ENCODE data around the genes ZNF234, ZNF226, ZNF112, BCL3 and ZNF296.

DNA sequence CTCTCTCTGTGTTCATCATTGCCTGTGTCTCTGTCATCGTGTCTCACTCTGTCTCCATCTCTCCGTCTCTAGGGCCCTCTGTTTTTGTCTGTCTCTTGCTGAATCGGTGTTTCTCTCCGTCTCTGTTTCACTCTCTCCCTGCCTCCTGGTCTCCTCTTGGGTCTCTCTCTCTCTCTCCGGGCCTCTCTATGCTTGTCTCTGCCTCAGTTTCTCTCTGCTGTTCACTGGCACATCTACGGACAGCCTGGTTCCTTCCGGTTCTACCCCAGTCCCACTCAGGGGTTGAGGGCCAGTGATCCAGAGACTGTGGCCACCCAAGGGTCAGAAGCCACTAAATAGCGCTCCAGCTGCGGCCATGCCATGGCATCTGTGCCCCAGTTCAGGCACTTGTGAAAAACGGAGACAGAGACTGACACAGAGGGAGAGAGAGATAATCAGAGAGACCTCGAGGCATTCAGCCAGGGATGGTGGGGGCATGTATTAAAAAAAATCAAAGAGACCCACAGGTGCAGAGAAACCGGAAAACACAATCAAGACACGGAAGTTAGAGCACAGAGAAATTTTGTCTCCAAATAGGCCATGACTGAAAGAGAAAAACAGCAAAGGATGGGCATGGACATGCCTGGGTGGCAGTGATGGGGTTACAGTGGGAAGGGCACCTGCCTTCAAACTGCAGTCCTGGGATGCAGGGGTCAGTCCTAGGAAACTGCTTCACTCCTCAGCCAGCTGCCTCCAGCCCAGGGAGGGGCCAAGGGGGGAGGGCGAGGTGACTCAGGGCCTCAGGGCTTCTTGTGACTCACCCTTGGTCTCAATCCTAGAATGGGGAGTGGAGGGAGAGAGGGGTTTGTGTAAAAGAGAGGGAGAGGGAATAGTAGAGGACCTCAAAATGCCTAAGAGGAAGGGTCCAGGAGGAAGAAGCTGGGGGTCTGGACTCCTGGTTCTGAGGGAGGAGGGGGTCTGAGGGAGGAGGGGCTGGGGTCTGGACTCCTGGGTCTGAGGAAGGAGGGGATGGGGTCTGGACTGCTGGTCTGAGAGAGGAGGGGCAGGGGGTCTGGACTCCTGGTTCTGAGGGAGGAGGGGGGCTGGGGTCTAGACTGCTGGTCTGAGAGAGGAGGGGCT, 3.4 kb upstream of the KCNN4 start:
- RRBS, result 89% methylated on average over 3 of the region's 14 CpGs

DNA sequence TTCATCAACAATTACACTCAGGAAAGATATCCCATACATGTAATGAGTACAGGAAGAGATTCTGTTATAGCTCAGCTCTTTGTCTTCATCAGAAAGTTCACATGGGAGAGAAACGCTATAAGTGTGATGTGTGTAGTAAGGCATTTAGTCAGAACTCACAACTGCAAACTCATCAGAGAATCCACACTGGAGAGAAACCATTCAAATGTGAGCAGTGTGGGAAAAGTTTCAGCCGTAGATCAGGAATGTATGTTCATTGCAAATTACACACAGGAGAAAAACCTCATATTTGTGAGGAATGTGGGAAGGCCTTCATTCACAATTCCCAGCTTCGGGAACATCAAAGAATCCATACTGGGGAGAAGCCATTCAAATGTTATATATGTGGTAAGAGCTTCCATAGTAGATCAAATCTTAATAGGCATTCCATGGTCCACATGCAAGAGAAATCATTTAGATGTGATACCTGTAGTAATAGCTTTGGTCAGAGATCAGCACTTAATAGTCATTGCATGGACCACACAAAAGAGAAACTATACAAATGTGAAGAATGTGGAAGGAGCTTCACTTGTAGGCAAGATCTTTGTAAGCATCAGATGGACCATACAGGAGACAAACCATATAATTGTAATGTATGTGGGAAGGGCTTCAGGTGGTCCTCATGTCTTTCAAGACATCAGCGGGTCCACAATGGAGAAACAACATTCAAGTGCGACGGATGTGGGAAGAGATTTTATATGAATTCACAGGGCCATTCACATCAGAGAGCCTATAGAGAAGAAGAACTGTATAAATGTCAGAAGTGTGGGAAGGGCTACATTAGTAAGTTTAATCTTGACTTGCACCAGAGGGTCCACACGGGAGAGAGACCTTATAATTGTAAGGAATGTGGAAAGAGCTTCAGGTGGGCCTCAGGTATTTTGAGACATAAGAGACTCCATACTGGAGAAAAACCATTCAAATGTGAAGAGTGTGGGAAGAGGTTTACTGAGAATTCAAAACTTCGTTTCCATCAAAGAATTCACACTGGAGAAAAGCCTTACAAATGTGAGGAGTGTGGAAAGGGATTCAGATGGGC, 7.9 kb upstream of the ZNF224 start:
- RRBS, result no CpG with 5 or more reads among the region's 8 CpGs

GRCh38 chr19:44140741-44141988, at the start of gene ZNF234:
TSS of gene ZNF234 (plus strand) at chr19:44141554.
- RRBS, result no CpG with 5 or more reads among the region's 54 CpGs

GRCh38 chr19:44157224-44157999, 7.5 kb upstream of the ZNF226 start:
- RRBS, result no CpG with 5 or more reads among the region's 9 CpGs

- RRBS, result 0% methylated on average over 6 of the region's 35 CpGs
Measured at GRCh38 chr19:44164377-44165492, at the start of gene ZNF226. TSS of gene ZNF226 (plus strand) at chr19:44165100.

DNA sequence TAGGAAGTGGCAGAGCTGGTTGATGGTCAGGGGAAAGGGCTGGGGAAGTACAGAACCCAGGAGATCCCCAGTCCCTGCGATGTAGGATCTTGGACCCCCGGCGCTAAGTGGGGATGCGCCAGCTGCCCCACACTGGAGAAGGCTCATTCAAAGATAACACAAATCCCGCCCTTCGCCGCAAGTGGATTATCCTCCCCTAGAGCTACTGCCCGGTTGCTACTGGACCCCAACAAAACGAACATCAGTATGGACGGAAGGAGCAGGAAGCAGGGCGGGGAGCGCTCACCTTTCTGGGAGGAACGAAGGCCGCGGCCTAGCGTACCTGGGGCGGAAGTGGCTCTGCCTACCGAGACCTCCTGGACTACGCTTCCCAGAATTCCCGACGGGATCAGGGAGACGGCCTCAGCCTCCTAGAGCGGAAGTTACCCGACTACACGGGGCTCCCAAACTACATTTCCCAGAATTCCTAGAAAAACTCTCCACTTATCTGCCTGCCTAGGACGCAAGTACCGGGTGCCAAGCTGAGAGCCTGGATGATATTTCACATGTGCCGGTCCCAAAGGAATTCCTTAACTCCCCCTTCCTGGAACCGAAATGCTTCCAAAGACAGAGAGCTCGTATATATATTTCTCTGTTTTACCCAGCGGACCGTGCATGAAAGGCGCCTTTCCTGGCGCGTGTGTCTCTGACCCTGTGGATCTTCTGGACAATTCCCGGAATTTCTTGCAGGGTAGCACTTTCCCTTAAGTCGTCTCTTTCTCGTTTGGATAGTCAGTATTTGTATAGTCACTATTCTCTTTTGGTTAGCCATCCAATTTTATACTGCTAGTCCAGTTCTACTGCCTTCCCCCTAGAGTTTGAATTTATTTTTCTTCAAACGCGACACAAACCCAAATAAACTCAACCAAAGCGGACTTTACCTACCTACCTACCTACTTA, at the start of gene ZNF112:
Gene ZNF112, minus strand, starts transcription at position 341 of the 939 bp plus-strand sequence.
- RRBS, result 0% methylated on average over 2 of the region's 41 CpGs

- RRBS, result no CpG with 5 or more reads among the region's 2 CpGs
Measured at GRCh38 chr19:44587626-44588329, 25.6 kb upstream of the IGSF23 start.

DNA sequence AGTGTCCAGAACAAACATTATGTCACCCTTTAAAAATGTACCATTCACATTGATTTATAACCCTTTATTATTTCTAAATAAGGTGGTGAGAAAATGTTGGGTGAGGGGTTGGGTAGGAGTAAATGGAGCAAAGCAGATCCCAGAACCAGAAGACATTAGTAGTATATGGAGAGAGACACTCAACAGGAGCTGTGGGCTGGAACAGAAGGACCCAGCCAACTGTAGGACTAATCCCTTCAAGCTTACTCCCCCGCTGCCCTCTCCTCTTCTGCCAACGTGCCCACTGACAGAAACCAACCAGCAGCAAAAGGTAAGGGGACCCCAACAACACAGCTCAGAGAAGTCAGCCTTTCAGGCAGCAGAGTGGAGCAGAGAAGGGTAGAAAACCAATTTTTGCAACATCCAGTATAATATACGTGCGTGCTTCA, 4.2 kb downstream of the IGSF23 start:
- RRBS, result no CpG with 5 or more reads among the region's 4 CpGs

- RRBS, result no CpG with 5 or more reads among the region's 3 CpGs
Measured at GRCh38 chr19:44626000-44626714, 12.8 kb downstream of the IGSF23 start.

DNA sequence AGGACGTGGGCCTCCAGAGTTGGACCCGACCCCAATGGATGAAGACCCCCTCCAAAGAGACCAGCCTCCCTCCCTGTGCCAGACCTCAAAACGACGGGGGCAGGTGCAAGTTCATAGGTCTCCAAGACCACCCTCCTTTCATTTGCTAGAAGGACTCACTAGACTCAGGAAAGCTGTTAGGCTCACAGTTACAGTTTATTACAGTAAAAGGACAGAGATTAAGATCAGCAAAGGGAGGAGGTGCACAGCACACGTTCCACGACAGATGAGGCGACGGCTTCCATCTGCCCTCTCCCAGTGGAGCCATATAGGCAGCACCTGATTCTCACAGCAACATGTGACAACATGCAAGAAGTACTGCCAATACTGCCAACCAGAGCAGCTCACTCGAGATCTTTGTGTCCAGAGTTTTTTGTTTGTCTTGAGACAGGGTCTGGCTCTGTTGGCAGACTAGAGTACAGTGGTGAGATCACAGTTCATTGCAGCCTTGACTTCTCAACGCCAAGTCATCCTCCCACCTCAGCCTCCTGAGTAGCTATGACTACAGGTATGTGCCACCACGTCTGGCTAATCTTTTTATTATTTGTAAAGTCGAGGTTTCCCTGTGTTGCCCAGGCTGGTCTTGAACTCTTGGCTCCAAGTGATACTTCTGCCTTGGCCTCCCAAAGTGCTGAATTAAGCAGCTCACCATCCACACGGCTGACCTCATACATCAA, 9.3 kb upstream of the CEACAM19 start:
- RRBS, result no CpG with 5 or more reads among the region's 13 CpGs

GRCh38 chr19:44672288-44673074, 1.2 kb downstream of the CEACAM19 start:
- RRBS, result no CpG with 5 or more reads among the region's 10 CpGs

DNA sequence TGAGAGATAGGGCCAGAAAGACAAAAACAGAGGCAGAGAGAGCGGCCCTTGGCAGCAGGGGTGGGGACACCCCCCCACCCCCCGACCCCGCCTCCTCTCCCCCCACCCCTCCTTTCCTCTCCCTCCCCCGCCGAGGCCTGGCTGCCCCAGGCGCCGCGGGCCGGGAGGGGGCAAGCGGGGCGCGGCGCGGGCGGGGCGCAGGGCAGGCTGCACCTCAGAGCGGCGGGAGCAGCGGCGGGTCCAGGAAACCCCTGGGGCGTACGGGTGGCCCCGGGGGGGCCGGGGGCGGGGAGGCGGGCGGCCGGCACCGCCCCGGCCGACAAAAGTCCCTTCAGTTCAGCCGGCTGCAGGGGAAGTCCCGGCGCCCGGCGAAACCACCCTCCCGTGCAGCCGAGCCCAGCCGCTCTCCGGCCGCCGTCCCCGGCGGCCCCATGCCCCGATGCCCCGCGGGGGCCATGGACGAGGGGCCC, at the start of gene BCL3:
Gene BCL3, plus strand, starts transcription at position 349 of the 470 bp plus-strand sequence.
- RRBS, result under 1% methylated on average over 22 of the region's 48 CpGs

- RRBS, result no CpG with 5 or more reads among the region's 41 CpGs
Measured at GRCh38 chr19:44753804-44754879, 5.6 kb downstream of the BCL3 start.

DNA sequence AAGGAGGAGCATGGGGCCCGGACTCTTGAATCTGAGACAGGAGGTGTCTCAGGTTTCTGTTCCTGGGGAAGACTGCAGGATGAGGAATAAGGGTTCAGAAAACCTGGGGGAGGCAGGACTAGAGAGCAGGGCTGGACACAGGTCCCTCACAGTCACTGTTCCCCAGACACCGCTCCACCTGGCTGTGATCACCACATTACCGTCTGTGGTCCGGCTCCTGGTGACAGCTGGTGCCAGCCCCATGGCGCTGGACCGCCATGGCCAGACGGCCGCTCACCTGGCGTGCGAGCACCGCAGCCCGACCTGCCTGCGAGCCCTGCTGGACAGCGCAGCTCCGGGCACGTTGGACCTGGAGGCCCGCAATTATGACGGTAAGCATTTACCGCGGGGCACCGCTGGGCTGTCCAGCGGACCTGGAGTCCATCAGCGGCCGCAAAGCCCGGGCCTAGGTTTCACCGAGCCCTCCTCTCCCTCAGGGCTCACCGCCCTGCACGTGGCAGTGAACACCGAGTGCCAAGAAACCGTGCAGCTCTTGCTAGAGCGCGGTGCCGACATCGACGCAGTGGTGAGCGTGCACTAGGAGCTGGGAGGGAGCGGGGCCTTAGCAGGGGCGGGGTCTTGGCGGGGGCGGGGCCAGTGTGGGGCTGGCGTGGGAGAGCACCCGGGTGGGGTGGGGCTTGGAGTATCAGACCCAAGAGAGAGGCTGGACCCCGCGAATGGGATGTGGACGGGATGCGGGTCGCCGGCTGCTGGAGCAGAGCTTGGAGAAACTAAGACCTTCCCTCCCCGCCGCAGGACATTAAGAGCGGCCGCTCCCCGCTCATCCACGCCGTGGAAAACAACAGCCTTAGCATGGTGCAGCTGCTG, 8.6 kb downstream of the BCL3 start:
- RRBS, result 81% methylated on average over 17 of the region's 55 CpGs

DNA sequence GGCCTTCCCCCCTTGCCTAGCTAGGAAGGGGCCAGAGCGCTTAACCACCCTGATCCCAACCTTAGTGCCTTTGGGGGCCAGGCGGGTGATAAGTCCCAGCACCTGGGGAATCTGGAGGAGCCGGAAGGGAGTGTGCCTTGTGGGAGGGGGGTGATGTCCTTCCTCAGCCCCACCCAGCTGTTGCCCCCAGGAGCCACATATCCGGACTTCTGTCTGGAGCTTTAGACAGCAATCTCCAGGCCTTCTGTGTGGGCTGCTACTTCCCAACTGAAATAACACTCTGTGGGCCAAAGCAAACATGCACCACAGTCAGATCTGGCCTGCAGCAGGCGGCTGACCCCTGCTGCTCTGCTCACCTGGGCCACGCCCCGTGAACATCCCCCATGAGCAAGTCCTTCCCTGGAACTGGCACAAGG, 10.5 kb downstream of the NECTIN2 start:
- RRBS, result 54% methylated on average over 2 of the region's 7 CpGs

DNA sequence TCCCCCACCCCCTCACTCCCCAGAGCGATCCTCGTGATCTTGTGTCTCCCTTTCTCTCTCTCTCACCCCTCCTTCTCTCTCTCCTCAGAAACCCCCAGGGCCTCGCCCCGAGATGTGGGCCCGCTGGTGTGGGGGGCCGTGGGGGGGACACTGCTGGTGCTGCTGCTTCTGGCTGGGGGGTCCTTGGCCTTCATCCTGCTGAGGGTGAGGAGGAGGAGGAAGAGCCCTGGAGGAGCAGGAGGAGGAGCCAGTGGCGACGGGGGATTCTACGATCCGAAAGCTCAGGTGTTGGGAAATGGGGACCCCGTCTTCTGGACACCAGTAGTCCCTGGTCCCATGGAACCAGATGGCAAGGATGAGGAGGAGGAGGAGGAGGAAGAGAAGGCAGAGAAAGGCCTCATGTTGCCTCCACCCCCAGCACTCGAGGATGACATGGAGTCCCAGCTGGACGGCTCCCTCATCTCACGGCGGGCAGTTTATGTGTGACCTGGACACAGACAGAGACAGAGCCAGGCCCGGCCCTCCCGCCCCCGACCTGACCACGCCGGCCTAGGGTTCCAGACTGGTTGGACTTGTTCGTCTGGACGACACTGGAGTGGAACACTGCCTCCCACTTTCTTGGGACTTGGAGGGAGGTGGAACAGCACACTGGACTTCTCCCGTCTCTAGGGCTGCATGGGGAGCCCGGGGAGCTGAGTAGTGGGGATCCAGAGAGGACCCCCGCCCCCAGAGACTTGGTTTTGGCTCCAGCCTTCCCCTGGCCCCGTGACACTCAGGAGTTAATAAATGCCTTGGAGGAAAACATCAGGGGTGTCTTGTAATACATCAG, 12.7 kb upstream of the TOMM40 start:
- RRBS, result no CpG with 5 or more reads among the region's 26 CpGs

GRCh38 chr19:44919039-44919567, 4.7 kb downstream of the APOC1 start:
- RRBS, result no CpG with 5 or more reads among the region's 2 CpGs

- RRBS, result under 1% methylated on average over 10 of the region's 35 CpGs
Measured at GRCh38 chr19:44955478-44956021, 370 bp downstream of the CLPTM1 start.

DNA sequence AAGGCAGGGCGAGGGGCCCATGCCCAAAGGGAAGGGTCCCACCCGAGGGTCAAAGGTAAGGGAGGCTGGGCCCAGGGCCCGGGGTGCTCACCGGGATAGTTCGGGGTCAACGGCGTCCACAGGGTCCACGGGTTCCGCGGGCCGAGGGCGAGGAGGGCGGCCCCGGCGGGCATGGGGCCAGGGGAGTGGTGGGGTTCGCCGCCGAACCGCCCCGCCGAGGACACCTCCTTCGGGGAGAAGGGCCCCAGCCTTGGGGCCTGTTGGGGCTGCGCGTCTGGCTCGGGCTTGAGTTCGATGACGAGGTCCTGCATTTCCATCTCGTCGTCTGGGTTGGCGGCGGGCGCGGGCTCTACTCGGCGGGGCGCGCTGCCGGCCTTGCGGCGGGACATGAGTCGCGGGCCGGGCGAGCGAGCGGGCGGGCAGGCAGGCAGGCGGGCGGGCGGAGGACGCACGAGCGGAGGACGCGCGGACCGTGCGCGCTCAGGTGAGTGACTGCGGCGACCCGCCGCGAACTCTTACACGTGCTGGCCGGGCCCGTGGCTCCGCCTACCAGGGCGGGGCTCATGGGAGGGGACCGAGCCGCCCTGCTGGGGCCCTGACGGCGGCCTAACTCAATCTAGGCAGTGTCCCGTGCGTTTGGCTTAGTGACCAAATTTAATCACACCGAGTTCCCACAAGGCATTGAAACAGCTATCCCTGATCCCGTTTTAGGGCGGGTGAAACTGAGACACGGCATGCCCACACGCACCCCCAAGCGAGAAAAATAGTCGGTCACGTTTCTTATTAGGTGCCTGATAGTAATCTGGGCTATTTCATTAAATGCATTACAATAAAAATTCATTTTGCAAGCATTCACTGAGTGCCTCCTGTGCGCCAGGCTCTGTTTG, at the start of gene ZNF296:
Gene ZNF296, minus strand, starts transcription at position 494 of the 887 bp plus-strand sequence.
- RRBS, result 16% methylated on average over 10 of the region's 84 CpGs

DNA sequence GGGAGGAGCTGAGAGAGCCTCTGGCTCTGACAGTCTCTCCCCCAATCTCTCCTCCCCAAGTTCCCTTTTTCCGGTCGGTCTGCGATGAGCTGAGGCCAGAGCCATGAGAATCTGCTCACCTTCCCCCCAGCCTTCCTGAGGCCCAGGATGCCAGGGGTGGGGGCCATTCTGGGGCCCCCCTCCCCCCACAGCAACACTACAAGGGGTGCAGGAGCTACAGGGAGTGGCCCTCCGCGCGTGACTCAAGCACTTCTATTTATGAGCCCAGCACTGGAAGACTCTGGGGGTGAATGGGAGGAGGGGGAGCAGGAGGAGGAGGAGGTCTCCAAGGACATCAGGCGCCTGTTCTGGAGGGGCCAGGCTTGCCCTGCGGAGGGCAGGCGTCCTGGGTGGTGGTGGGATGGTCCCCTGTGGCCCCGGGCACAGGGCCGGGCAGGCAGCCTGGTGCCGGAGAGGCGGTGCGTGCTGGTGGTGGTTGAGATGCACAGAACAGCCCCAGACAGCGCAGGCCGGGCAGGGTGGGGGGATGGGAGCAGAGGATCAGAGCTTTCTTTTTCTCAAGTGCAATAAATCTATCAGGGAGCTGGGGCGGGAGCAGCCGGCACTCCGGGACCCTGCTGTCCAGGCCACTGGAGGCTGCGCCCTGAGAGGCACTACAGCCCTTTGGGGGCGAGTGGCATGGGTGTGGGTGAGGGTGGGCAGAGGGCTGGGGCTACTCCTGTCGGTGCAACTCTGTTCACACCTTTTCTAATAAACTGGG, 14.1 kb downstream of the NKPD1 start:
- RRBS, result 91% methylated on average over 3 of the region's 22 CpGs